Endometrial microvascular endothelial cells (primary cell): ENCODE measurements around a stretch of chr22.

DNA sequence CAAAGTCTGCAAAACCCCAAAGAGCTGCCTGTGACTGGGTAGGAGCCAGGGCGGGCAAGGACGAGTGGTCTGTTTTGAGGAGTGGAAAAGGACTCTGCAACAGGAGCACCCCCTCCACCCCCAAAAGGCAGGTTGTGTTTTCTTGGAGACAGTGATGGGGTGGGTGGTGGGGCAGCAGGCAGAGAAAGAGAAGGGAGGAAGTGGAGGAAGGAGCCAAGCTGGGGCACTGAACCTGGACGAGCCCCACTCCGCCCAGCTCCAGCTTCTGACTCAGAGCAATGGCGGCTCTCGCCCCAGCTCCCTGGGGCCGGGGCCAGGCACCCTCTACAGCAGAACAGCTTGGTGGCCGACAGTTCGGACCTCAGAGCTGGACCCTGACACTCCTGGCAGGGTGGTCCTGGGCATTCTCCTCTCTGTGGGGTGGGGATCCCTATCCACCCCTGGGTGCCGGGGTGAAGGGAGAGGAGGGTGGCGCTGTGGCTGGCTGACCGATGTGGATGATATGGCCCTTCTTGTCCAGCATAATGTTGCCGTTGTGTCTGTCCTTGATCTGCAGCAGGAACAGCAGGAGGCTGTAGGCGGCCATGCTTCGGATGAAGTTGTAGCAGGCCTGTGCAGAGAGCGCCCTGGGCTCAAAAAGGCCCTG lies 9.3 kb downstream of the TMEM191B start:
- RAMPAGE, long total RNA: no peak

- RAMPAGE, long total RNA: no peak
Measured at GRCh38 chr22:18946931-18947694, 11.0 kb upstream of the PRODH start.

DNA sequence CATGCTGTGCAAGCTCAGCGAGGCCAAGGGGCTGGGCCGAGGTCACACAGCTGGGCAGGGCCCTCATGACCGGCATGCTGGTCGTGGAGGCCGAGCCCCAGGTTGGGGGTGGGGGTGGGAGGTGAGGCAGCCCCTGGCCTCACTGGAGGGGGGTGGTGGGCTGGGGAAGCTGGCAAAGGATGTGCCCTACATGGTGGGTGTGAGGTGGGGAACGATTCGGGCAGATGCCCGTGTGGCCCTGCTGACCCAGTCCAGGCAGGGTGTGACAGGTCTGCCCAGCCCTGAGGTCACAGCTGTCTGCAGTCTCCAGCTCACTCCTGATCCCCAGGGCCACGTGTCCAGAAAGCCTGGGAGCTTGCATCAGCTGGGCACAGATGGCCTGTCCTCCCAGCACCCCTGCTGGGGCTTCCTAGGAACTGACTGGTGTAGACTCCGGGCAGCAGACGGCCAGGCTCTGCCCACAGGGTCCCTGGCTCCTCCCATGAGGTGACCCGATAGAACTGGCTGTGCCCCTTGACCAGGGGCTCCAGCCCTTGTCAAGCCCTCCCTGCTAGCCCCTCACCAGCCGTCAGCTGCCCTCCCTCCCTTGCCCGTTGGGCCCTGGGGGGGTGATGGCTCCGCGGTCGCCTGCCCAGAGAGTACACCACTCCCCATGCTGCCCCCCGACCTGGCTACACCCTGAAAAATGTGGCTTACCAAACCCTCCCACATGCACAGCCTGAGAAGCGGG lies 31.5 kb upstream of the PRODH start:
- RAMPAGE, long total RNA: no peak

- RAMPAGE, long total RNA: no peak
Measured at GRCh38 chr22:19081369-19082046, 40.7 kb downstream of the DGCR2 start.

- RAMPAGE, long total RNA: no peak
Measured at GRCh38 chr22:19120693-19121349, 1.4 kb downstream of the DGCR2 start.

DNA sequence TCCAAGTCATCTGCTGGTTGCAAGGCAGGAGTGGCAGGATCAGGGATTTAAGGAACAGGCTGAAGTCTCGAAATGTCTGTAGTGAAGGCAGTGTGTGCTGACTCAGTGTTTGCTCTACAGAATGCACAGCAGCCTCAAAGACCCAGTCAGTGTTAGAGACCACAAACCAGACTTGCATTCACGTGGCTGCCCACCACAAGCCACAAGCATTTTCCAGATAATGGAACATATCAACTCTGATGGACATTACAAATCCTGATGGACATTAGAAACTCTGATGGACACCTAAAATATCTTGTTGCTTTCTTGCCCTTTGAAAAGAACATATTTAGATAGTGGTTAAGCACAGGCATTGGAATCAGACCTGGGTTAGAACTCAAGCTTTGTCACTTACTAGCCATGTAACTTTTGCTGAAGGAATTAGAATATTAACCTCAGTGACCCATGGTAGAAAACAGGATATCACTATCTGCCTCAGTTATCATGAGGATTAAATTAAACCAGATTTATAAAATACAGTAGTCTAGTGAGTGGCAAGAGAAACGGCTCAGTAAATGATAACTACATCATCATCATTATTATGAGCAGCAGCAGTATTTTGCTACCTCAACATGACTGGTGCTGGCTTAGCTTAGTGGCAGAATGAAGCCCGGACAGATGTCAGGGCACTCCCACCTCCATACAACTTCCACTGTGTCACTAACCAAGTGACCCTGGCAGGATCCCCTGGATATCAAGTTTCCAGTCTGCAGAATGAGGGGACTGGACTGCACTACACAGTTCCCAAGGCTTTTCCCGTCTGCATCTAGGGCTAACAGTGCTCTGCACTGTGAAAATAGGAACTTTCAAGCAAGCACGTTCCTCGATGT lies 1.4 kb downstream of the CLTCL1 start:
- RAMPAGE, long total RNA: no peak

DNA sequence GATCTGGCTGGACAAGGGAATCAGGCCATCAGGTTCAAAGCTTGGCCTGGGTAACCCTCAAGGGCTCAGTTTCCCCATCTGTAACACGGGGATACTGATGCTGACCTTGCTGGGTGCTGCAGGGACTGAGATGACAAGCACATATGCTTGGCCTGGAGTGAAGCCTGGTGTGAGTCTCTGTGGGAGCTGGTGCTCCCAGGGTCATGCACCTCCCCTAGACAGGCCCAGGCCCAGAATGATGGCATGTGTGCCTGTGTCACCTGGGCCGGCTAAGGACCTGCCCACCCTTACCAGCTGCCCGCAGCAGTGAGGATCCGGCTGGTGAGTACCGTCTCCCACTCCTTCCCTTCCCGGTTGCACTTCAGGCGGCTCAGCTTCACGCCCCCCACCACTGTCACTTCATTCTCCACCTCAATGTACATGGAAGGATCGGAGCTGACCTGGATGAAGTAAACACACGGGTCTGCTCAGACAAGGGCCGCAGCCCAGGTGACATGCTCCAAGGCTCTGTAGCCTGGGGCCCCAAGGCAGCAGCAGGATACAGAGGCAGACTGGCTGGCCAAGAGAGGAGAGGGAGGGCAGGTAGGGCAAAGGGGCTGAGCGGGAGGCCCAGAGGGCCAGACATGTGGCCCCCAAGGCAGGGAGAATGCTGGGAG lies 67.7 kb upstream of the CLTCL1 start:
- RAMPAGE, long total RNA: no peak

- RAMPAGE, long total RNA: no peak
Measured at GRCh38 chr22:19586927-19587177, 62.6 kb upstream of the CLDN5 start.

- RAMPAGE, long total RNA: no peak
Measured at GRCh38 chr22:19717585-19718790, 3.7 kb downstream of the SEPTIN5 start.

GRCh38 chr22:19720392-19720905 lies 2.9 kb upstream of the GP1BB start:
- RAMPAGE, long total RNA: no peak

DNA sequence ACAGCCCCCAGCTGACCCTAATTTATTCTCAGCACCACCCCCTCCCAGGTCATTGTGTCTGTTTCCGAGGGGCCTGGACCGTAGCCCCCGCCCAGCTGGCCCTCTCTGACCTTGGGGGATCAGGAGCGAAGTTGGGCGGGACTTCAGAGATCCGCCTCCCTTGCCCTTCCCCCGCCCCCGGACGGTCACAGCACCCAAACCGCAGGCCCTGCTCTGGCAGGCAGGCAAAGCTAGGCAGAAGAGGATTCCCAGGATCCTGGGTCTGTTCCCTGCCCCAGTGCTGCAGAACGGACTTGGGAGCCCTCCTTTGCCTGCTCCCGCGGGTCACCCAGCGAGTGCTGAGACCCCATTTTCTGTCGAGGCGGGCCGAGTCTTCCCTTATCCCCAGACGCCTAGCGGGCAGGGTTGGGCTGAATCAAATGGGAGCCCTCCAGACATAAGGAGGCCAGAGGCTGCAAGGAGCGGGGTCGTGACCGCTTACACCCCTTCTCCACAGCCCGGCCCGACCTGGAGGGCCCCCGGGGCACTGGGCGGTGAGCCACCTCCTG lies 690 bp upstream of the GP1BB start:
- RAMPAGE, long total RNA: no peak

- RAMPAGE, long total RNA: no peak
Measured at GRCh38 chr22:19767625-19768393, 7.2 kb downstream of the TBX1 start.

DNA sequence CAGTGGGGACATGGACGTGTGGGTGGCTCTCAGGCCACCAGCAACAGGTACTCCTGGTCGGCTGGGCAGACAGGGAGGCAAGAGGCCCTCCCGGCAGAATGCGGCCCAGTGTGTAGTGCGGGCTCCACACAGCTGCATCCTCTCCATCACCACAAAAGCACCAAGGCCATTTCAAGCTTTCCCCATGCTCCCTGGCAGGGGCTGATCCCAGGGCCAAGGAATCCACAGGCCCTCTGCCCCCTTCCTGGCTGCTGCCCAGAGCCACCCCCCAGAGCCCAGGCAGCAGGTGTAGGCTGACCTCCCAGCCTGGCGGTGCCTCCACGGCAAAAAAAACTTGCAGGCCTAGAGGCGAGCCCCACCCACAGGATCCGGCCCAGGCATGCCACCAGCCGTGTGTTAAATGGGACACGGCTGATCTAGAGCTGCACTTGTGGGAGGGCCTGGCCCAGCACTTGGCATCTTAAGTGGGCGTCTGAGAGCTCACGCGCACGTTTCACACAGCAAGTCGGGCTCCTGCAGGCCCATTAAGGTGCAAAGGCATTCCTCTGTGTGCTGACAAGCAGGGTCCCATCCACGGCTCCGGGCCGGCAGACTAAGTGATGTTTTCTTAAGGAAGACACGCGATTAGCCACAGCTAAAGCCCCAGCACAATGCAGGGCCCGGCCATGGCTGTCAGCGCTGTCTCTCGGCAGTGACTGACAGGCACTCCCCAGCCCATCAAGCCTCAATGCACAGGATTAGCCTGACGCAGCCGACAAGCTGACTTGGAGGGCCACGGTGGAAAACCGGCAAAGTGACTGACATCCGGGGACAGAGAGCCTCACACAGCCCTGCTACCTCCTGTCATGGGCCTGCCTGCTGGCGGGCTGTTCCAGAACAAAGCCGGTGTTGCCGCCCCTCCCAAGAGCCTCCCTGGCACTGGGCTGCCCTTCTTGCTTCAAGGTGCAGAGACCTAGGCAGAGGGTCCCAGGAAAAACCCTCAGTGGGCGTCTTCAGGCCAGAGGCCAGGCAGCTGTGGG lies 19.9 kb upstream of the GNB1L start:
- RAMPAGE, long total RNA: no peak

- RAMPAGE, long total RNA: no peak
Measured at GRCh38 chr22:19892531-19892856, 37.8 kb upstream of the GNB1L start.

- RAMPAGE, long total RNA: no peak
Measured at GRCh38 chr22:19928195-19928862, 13.2 kb upstream of the COMT start.

DNA sequence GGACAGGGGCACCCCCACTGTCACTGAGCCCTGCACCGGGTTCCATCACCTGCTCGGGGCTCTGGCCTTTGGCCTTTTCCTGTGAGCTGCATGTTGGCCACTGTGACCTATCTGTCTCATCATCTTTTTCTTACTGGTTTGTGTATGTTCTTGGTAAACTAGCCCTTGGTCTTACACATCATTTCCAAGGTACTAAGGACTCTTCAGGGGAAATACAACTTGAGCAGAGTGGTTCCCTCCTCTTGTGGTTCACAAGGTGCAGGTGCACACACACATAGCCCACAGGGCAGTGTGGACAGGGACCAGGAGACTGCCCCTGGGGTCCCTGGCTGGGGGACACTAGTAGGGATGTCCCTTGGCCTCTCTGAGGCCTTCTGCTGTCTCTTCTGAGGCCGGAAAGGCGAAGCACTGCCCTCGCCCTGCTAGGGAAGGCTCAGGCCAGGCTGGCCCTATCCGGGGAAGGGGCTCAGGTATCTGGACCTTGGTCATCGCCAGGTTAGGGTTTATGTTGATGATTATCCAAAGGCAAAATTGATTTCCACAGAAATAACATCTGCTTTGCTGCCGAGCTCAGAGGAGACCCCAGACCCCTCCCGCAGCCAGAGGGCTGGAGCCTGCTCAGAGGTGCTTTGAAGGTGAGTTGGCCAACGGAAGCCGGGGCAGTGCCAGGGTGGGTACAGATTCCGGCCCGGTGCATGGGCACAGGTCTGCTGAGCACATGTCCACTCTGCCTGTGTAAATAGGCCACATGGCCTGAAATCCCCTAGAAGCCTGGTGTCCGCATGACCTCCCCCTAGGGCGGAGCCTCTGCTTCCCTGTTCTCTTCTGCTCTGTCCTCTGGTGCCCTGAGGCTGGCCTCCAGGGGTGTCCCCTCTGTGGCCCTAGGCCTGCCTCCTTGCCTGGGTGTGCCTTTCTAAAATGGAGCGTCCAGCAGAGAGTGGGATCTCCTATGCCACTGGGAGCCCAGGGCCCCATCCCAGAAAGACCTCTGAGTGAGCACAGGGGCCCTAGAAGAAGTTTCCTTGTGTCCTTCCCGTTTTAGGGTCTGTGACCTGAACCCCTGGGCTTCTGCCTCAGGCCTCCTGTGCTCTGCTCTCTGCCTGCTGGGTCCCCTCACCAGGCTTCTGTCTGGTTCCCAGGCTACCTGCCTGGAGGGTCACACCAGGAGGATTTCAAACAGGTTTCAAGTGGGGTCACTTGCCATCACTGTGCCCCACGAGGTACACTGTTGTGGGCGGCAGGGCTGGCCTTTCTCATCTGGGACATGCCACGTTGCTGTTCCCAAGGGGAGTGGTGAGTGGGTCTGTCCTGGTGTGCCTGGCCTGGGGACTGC lies 19.5 kb upstream of the TXNRD2 start:
- RAMPAGE, long total RNA: no peak

DNA sequence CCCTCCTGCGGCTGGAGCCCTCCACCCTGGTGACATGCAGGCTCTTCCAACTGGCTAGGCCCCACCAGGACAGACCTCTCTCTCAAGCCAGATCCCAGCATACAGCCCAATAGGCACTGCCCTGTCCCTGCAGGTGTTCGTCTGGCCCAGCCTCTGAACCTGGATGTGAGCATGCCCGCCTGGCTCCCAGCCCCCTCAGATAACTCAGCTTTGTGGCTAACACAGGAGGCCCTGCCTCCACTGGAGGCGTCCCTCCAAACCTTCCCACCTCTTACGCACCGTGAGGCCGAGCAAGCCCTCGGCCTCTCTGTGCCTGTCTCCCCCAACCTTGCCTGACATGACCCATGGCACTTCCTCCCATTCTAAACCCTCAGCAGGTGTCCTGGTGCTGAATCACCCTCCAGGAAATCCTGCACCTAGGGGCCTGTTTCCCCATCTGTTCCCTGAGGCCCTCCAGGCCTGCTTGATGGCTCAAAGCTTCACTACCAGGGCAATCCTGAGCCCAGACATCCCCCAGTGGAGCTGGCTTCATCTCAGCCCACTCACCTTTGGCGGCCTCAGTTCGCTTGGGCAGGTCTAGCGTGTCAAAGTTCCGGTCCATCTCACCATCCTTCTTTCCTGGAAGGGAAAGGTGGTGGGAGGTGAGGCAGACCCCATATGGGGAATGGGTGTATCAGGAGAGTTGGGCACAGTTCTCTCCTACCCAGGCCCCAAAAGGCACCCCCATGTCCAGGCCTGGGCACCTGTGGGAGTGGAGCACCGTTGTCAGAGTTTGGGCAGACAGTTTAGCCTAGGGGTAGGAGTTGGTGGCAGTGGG lies 33.7 kb upstream of the TXNRD2 start:
- RAMPAGE, long total RNA: no peak

- RAMPAGE, long total RNA: no peak
Measured at GRCh38 chr22:20022911-20023296, 2.0 kb downstream of the TANGO2 start.

GRCh38 chr22:20033246-20033805 lies 12.4 kb downstream of the TANGO2 start:
- RAMPAGE, long total RNA: no peak

DNA sequence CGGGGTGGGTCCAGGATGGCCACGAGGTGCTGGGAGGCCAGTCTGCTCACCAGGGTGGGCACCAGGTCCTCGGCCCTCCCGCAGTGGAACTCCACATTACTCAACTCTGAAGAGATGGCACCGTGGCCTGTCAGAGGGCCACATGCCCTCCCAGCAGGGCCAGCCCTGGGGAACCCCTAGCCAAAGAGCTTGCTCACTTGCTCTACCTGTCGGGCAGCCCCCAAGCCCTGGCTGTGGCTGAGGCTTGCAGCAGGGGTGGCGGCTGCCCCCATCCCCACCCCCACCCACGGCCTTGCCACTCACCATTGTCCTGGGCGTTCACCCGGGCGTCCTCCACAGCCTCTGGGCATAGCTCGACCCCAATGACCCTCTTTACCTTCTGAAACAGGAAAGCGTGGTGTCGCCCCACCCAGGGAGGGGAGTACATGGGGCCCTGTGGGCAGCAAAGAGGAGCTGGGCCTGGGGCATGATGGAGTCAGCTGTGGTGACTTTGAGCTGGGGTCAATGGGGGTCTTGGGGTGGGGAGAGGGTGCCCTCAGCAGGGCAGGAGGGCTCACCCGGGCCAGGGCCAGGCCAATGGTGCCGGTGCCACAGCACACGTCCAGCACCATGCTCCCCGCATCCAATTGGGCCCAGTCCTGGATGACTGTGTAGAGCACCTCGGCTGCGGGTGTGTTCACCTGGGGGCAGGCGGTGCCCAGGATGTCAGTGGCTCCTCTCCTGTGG lies 2.6 kb upstream of the RANBP1 start:
- RAMPAGE, long total RNA: no peak